Paraaortic lymph node (tissue), 1 donor: ENCODE data around the genes TOMM22 and SYNGR1.

DNA sequence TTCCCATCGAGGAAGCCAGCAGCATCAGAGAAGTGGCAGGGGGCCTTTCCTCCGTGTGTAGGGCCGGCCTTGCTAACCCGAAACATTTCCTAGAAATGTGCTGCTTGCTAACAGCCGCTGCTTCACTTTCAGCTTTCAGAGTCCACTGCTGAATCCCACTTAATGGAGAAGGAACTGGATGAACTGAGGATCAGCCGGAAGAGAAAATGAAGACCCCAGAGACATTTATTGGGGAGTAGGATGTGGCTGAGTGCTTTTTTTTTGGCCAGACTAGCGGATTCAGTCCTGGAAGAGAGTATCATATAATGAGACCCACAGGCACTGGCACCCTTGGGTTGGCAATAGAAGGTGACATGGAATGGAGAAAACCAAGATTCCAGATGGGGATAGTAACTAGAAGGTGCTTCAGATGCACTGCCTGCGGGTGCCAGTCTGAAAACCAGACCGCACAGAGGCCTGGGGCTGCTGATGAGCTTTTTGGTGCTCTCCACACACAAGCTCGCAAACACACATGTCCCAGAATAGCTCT, 8.7 kb upstream of the TOMM22 start:
- PRO-cap, result no peak

DNA sequence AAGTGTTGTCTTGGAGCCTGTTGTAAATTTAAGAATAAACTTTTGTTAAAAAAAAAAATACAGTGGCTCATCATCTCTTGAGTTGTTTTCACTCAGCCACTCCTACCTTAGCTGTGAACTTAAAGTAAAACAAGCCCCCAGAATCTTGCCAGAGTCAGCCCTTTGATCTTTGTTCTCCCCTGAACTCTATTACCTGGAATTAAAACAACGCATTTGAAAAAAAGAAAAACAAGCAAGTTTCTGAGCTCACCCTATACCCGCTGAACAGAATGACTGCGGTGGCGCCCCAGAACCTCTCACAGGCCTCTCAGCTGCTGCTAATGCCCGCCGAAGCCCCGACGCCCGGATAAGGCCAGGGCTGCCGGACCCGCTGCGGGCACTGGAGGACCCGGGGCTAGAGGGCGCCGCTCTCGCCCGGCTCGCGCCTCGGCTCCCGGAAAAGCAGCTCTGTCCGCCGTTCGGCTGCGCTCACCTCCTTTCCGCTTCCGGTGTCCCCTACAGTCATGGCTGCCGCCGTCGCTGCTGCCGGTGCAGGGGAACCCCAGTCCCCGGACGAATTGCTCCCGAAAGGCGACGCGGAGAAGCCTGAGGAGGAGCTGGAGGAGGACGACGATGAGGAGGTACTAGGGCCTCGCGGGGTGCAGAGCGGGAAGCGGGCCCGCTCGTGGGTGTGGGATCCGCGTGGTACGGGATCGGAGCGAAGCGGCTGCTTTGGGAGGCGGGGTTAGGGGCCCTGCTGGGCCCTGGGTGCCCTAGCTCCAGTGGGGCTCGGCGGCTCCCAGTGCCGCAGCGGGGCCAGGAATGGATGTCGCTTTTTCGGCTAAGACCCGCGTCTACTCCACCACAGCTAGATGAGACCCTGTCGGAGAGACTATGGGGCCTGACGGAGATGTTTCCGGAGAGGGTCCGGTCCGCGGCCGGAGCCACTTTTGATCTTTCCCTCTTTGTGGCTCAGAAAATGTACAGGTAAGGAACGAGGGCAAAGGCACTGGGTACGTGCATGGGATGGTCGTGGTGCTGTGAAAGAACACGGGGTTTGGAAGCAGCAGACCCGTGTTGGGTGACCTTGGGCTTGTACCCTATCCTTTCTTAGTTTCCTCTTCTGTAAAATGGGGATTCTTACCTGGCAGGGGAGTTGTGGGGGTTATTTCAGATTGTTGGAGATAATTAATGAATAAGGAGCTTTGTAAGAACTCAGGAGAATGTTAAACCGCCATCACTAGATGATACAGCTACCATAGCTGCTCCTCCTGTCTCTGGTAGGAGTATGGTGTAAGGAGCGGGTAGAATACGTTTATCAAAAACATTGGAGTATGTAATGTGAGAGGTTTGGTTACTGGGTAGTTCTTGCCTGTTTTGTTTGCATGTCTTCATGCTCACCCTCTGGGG, at the start of gene TOMM22:
Gene TOMM22, plus strand, starts transcription at position 482 of the 1,389 bp plus-strand sequence.
- PRO-cap, result unidirectional peak, plus-strand start at position 482 of the sequence

GRCh38 chr22:38706284-38707156, 776 bp downstream of the GTPBP1 start:
- PRO-cap, result unidirectional peak, minus-strand start at chr22:38706662; unidirectional peak, minus-strand start at chr22:38707017

GRCh38 chr22:38734433-38735273, 21.1 kb downstream of the SUN2 start:
- PRO-cap, result no peak

GRCh38 chr22:38749666-38750205, 6.1 kb downstream of the SUN2 start:
- PRO-cap, result no peak

- PRO-cap, result no peak
These were observed 5.9 kb upstream of the DNAL4 start for GRCh38 chr22:38799876-38800163.

- PRO-cap, result no peak
These were observed 8.9 kb upstream of the DNAL4 start for GRCh38 chr22:38802685-38803313.

- PRO-cap, result no peak
These were observed 22.5 kb upstream of the APOBEC3A start for GRCh38 chr22:38934812-38935390.

GRCh38 chr22:38953869-38954500, 3.4 kb upstream of the APOBEC3A start:
- PRO-cap, result bidirectional peak, plus-strand start at chr22:38954301, minus-strand start at chr22:38954148

DNA sequence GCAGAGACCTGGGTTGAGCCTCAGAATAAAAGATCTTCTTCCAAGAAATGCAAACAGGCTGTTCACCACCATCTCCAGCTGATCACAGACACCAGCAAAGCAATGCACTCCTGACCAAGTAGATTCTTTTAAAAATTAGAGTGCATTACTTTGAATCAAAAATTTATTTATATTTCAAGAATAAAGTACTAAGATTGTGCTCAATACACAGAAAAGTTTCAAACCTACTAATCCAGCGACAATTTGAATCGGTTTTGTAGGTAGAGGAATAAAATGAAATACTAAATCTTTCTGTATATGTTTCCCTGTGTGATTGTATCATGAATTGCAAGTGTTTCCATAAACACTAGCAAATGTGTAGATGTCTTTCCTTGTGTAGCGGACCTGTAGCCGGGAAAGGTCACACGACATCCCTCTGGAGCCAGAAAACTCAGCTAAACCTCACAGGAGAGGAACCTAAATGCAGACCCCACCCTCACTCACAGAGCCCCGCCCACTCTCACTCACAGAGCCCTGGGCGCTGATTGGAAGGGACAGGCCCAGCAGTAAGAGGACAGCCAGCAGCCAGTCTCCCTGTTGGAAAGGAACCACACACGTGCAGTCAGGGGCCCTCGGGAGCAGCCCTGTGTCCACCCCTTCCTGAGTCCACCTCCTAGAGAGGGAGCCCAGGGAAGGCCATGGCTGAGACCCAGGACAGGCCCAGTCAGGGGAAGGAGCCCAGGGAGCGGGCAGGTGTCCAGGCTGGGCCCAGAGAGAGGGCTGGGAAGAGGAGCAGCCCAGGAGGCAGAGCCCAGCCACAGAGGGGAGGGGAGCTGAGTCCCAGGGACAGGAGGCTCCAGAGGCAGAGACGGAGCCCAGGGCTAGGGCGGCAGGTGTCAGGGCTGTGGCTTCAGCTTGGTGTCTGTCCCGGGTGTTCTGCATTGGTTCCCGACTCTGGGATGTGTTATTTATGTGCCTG, 9.3 kb upstream of the APOBEC3H start:
- PRO-cap, result no peak

DNA sequence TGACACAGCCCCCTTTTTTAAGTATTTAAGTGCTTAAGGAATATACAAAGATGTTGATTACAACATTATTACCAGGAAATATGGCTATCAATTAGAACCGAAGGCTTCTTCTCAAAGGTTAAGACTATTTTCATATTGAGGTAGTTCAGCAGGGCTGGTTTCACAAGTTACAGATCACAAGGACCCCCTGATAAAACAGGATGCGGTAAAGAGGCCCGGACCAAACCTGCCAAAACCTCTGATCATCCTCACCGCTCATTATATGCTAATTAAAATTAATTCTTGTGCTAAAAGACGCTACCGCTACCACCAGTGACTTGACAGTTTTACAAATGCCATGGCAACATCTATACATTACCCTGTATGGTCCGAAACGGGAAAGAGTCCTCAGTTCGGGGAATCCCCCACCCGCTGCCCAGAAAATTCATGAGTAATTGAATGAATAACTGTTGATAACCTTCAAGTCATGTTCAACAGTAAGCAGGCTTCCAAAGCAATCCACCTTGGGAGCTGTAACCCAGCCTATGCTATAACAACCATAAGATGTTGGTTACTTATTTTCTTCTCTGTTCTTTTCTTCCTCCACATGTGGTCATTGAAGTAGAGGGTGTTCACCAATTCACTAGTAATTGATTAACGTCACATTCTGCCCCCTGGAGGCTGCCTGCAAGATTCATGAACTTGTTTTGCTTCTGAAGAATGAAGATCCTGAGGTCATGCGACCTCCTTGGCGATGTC, 20.6 kb downstream of the APOBEC3H start:
- PRO-cap, result no peak

- PRO-cap, result bidirectional peak, plus-strand start at chr22:39174196, minus-strand start at chr22:39174078
These were observed 21.5 kb upstream of the CBX7 start for GRCh38 chr22:39173767-39174630.

- PRO-cap, result bidirectional peak, plus-strand start at chr22:39242959, minus-strand start at chr22:39242833
These were observed 2.0 kb downstream of the PDGFB start for GRCh38 chr22:39242780-39243152.

DNA sequence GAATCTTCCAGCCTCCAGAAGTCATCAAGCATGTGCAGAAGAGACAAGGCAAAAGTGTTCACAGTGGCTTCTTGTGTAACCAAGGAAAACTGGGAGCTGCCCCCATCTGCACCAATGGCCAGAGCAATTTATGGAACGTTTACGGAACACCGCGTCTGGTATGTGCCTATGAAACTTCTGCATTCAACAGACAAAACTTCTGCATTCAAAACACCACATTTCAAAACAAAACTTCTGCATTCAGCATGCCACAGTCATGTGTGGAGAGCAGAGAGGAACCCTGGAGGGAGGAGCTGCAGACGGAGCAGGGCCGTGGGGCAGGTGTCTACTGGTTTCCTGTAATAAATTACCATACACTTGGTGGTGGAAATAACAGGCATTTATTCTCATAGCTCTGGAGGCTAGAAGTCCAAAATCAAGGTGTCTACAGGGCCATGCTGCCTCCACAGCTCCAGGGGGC, 32.3 kb downstream of the RPL3 start:
- PRO-cap, result bidirectional peak, plus-strand start at position 270 of the sequence, minus-strand start at position 120 of the sequence

- PRO-cap, result no peak
These were observed 5.6 kb downstream of the RPL3 start for GRCh38 chr22:39313471-39314532.

DNA sequence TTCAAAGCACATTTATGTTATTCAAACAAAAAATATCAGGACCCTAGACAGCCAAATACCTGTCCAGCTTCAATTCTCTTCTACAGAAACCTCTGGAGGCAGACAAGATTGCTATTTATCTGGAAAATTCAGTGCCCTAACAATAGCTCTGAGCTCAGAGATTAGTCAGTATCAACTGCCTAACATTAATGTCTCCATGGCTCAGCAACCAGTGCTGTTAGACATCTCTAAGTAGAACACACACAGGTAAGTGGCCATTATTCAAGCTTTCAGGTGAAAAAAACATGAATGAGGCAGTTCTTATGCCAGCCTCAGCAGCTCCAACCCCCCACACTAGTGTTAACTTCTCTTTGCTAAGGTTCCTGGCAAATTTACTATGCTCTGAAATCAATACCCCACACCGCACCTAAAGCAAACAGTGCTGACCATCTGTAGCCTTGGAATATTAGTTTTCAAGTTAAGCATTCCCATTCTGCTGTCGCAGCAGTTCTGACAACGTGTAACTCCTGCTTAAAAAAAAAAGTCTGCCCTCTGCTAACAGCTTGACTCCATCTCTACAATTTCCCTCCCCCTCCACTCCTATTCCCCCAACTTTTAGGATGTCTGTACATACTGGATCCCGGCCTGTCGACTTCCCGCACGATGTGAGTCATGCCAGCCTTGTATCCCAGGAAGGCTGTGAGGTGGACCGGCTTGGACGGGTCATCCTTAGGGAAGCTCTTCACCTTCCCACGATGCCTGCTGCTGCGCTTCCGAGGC, 1.5 kb downstream of the RPL3 start:
- PRO-cap, result no peak

DNA sequence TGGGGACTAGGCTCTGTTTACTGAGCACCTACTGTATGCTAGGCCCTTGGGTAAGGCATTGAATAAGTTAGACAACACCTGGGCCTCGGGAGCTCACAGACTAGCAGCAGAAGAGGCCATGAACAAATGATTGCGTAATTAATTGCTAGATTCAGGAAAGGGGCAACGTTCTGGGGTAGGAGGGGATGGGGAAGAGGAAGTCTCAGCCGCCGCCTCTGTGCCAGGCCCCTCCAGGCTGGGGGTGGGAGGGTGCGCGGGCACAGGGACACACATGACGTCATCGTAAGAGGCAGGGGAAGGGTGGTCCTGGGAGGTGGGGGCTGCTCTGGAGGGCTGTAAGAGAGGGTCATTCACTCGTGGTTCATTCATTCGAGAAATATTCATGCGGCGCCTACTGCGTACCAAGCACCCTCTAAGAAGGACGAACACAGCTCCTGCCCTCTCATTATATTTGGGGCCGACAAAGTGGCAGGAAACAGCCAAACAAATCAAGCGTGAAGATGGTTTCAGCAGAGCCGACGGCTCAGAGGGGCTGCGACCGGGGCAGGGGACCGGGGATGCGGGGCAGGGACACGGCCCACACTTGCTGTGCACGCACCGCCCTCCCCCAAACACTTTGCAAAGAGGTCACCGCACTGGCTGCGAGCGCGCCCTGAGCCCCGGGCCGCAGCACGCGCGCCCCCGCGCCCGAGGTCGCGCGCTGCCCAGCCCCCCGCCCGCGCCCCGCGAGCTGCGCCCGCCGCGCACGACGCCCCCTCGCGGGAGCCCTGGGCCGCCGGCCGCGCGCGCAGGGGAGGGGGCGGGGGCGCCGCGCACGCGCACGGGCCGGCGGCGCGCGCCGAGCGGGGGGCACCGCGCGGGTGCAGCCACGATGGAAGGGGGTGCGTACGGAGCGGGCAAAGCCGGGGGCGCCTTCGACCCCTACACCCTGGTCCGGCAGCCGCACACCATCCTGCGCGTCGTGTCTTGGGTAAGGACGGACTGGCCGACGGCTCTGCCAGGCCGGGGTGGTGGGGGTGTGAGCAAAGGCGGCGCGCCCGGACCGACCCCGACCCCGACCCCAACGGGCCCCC, at the start of gene SYNGR1:
Gene SYNGR1, plus strand, starts transcription at position 852 of the 1,073 bp plus-strand sequence.
- PRO-cap, result bidirectional peak, plus-strand start at position 821 of the sequence, minus-strand start at position 618 of the sequence

DNA sequence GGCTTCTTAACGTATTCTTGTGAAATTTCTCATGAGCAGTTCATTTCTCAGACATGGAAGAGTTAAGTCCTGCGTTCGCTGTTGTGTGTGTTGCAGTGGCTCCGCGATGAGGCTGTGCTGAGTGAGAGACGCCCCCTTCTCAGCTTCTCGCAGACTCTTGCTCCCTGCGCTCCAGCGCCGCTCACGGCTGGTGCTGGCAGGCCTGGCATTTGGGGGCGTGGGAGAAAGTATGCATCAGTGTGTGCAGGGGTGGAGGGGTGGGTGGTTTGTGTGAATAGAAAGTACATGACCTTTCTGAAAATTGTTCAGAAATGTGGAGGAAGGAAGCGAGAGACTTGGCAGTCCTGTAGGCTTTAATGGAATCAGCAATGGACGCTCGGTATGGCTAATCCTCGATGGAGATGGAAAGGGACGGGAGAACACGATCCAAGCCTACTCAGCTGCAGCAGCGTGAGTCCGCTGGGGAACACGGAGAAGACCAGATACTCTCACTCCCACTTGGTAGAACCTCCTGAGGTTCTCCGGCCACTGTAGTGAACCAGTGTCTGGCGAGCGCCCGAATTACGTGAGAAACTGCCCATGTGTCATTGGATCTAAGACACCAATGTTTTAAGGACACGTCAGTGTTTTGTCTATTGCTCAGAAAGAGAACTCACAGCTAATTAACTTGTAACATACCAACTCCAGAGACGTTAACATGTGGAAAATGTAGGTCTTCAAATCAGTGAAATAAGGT, 6.0 kb downstream of the TAB1 start:
- PRO-cap, result bidirectional peak, plus-strand start at position 308 of the sequence, minus-strand start at position 149 of the sequence; unidirectional peak, minus-strand start at position 535 of the sequence

DNA sequence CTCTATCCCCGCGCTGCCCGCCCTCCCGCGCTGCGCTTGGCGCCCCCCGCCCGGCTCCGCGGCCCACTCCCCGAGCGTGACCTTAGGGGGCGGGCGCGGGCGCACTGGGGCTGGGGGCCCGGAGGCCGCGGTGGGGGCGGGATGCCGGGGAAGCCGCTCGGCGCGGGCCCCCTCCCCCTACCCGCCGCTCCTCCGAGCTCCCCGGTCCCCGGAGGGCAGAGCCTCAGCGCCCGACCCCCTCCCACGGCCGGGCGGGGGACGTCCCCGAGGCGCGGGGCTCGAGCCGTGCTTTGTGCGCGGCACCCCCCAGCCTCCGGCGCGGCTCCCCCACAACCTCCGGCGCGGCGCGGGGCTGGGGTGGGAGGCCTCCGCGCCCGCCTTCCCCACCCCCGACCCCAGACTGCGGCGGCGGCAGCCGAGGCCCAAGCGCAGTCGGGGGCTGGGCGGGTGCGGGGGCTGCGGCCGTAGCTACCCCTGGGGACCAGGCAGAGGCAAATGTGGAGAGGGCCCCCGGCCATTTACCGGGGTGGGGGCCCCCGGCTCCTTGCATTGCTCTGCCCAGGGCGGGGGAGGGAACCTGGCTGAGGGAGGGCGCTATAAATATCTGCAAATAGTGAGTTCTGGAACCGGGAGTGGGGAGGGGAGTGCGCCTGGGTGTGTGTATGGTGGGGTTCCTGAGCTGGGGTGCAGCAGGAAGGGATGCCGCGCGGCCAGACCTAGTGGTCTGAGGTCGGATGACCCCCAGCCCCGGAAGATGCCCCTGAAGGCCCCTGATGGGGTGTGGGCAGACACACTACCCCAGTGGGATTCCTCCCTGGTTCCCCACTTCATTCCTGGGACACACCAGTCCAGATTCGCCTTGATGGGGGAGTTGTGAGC, 1.0 kb downstream of the MGAT3 start:
- PRO-cap, result bidirectional peak, plus-strand start at position 625 of the sequence, minus-strand start at position 551 of the sequence

DNA sequence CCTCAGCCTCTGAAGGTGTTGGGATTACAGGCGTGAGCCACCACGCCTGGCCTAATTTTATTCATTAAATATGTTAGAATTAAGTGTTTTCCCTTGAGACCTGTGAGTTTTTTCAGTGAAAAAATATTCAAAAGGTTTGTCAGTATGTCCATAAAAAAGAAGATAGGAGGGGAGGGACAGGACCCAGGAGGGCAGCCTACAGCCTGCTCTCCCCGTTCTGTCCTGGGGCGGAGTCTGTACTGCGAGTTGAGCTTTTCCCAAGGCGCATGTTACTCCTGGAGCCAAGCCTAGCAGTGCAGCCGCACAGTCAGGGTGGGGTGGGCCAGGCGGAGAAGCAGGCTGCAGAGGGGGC, 15.4 kb upstream of the MIEF1 start:
- PRO-cap, result no peak